Hair follicular keratinocyte (primary cell): ENCODE measurements around a stretch of chr17.

DNA sequence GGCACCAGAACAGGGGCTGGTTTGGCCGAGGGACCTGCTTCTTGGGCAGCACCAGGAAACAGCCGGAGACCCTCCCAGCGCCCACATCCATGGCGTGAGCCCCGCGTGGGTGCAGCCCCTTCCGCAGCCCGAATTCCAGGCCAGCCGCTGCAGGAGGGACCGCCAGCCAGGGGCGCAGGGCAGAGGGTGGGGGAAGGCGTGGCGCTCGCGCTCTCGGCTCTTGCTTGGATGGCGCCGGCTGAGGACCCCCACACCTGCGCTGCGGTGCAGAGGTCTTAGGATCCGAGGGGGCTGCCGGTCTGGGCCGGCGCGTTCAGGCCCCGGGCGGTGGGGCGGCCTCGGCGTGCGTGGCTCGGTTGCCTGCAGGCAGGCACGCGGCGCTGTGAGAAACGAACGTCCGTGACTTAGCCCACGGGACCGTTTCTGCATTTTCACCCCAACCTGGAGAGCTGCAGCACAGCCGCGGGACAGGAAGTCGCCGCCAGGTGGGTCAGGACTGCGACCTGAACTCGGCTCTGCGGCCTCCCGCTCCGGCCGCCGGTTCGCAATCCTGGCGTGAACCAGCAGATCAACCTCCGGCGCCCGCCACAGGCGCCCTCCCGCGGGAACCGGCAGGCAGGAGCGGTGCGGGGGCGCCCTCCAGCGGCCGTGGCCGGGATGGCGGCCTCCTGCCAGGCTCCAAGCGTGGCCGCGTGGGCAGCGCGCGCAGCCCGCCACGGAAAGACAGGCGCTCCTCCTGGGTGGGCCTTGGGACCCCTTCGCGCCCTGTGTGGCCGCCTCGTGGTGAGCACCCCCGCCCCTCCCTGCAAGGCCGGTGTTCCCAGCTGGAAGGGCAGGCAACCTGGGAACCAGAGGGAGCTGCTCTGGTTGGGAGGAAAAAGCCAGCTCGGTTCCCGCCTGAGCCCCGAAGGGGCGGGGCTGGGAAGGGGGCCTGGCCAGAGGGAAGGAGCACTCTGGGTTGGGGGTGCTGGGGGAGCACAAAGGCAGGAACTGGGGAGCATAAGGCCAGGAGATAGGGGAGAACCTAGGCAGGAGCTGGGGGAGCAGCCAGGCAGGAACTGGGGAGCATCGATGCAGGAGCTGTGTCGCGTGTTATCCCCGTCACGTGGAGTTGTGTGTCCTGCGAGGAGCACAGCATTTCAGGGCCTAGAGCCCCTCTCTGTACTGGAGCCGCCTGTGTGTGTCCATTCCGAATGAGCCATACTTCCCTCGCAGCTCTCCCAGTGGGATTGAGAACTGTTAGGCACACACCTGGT is 28.3 kb downstream of the ACTG1 start:
- RAMPAGE, long total RNA: no peak

- RAMPAGE, long total RNA: no peak
These were observed 8.0 kb downstream of the FSCN2 start for GRCh38 chr17:81535728-81537063.

GRCh38 chr17:81545422-81546176 is 6.6 kb downstream of the FAAP100 start:
- RAMPAGE, long total RNA: no peak

GRCh38 chr17:81576593-81577114 is 24.5 kb upstream of the FAAP100 start:
- RAMPAGE, long total RNA: no peak

- RAMPAGE, long total RNA: no peak
These were observed 946 bp downstream of the HGS start for GRCh38 chr17:81684286-81685628.

DNA sequence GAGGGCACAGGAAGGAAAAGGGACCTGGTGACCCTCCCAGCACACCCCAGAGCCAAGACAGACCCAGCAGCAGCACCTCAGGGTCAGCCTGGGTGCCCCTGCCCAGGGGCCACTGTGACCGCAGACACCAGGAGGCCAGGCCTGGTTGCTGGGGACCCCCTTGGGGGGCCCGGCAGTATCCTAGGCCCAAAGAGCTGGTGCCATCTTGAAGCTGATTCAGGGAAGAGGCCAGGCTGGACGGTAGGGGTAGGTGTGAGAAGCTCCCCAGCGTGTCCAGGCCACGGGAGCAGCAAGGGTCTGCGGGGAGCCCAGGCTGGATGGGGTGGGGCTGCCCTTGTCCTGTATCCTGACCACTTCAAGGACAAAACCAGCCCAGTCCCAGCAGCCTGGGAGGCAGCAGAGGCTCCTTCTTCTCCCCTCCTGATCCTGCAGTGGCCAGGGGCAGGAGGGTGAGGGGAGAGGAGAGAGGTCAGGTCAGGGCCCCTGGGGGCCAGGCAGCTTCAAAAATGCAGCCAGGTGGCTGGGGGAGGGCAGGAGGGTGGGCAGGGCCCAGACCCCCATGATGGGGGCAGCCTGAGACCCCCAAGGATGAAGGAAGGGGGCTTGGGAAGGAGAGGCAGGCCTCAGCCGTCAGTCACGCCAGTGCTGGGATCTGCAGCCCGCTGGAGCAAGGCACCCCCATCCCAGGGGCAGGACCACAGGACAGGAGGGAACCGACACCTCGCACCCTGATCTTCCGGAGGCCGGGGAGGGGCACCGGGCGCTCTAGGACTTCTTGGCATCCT is 10.4 kb downstream of the MCRIP1 start:
- RAMPAGE, long total RNA: no peak

DNA sequence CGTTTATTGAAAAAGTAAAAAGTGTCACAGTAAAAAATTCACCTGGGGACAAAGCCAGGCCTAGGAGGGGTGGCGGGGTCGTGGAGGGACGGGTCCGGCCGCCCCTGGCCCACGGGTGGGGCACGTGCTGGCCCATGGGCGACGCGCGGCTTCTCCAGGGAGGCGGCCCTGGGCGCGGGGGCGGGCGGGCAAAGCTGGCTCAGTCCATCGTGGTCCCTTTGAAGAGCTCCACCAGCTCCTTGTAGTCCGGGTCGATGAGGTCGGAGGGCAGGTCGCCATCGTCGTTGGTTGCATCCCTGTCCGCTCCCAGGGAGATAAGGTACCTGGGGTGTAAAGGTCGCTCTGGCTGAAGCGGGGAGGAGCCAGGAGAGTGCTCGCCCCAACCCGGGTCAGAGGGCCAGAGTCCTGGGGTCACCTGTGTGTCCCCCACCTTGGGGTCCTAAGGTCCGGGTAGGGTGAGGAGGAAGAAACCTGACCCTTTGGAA is 481 bp upstream of the MCRIP1 start:
- RAMPAGE, long total RNA: no peak

DNA sequence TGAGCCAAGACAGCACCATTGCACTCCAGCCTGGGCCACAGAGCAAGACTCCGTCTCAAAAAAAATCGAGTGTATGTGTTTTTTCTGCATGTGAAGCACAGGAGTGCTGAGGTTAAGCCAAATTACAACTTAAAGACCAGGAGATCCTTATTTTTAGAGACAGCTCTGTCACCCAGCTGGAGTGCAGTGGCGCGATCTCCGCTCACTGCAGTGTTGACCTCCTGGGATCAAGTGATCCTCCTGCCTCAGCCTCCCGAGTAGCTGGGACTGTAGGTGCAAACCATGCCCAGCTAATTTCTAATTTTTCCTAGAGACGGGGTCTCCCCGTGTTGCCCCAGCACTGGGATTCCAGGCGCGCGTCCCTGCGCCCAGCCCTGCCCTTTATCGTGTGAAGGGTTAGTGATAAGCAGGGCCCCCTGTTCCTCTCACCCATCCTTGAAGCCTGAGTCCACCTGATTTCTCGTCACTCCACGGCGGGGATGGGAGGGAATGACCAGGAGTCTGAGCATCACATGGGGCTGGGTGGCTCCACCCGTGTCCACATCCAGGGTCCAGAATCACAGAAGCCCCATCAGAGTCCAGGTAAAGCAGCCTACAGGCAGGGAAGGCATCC is 7.6 kb upstream of the PPP1R27 start:
- RAMPAGE, long total RNA: no peak

DNA sequence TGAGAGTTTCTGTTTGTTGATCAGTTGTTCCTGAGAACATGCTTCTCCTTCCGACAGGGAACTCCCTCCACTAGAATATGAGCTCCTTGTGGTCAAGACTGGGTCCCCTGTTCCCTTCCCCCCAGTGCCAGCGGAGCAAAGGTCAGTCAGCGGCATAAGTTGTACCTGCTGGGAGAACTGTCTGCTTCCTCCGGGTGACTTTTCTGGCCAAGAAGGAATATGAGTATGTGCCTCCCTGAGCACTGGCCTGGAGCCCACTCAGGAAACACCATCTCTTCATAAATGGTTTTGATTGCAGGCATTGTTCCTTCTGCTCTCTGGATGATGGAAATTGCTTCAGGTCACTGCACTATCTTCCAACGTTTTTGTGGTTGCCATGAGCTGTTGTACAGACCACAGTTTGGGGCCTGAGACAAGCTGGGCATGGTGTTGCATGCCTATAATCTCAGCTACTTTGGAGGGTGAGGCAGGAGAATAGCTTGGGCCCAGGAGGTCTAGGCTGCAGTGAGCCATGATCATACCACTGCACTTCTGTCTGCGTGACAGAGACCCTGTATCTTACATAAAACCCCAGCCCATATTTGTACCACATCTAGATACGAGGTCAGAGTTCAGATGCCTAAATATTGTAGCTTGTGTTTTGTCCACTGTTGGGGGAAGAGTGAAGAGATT is 2.9 kb upstream of the P4HB start:
- RAMPAGE, long total RNA: no peak

DNA sequence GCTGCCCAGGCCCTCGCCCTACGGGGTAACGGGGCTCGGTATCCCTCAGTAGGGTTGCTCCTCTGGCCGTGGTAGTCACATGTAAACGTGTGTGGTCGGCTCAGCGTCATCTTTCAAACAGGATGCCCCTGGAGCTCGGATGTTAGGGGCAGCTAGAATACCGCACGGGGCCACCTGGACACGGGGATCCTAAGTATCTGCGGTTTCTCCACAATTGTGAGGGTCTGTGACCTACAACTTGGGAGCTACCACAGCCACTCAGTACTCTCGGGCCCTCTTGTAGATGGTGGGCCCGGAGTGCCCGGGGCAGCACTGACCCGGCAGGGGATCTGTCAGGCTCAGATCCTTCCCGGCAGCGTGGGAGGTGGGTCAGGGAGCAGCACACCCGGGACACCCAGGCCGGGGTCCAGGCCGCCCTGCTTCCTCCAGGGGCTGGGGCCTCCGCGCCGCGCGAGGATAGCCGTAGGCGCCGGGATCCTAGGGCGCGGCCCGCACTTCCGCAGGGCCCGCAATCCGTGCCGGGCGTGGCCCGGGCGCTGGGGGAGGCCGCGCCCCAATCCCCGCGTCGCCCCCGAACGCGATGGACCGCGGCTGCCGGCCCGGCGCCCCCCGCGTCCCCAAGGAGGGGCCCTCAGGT is 700 bp downstream of the ARHGDIA start:
- RAMPAGE, long total RNA: no peak

DNA sequence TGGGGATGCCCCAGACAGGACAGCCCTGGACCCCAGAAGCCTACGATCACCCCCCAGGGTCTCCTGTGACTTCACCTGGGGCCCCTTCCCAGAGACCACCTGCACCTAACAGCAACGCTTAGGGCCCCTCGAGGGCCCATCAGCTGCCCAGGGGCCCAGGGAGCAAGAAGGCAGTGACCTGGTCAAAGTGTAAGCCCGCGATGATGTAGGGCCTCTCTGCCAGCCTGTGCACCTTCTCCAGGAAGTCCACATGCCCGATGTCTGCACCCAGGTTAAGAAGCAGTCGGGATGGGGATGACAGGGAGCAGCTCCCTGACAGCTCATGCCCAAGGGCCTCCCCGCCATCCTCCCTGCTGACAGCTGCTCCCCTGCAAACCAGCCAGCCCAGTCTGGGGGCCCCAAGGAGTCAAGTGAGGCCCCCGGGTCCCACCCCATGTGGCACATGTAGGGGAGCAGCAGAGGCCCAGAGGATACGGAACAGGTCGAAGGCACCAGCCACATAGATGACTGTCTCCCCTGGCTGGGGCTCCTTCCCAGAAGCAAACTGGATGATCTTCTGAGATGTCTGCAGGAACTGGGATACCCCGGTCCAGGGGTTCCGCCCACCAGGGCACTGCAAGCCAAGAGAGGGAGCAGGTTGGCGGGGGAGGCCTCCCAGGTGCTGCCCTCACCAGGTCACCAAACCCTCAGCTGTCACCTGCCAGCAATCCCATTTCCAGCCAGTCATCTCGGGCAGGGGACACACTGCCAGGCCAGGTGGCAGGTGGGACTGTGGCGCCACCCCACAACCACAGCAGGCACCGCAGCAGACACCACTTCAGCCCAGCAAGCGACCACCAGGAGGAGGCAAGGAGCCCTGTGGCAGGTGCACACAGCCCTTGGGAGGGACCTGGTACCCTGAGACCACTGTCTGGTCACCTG is 4.5 kb downstream of the NPB start:
- RAMPAGE, long total RNA: no peak

DNA sequence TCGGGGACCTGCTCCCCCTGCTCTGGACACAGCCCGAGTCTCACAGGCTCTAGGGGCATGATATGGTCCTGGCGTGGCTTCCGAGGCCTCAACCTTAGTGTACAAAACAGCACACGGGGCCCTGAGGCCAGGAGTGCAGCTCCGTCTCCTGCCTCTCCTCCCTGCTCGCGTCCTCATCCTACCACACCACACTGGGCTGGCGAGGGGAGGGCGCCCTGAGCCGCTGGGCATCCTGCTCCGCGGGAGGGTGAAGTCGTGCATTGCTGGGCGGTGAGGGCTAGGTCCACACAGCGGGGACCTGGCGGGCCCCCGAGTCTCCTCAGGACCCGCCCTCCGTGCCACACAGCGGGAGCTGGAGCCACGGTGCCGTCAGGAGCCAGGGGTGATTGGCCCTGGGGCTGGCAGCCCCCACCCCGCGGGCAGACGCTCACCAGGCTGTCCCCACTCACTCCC is 1.2 kb upstream of the MAFG start:
- RAMPAGE, long total RNA: no peak

- RAMPAGE, long total RNA: no peak
These were observed 959 bp downstream of the NOTUM start for GRCh38 chr17:81959689-81960766.

DNA sequence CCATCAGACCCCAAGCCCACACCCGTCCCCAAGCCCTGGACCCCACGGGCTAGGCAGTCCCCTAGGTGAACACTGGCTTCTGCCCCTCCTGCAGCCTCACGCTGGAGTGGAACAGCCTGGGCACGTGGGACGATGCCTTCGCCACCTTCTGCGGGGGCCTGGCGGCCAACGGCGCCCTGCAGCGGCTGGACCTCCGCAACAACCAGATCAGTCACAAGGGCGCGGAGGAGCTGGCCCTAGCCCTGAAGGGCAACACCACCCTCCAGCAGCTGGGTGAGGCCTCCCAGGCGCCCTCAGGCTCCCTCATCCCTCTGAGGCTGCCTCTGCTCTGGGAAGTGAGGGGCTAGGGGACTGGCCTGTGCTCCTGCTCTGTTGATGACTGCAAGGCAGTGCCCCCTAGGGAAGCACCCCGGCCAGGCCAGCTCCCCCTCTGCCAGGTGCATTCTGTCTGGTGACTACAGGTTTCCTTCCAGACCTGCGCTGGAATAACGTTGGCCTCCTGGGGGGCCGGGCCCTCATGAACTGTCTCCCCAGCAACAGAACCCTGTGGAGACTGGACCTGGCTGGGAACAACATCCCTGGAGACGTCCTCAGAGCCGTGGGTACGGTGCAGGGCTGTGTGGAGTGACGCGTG is 1.9 kb downstream of the LRRC45 start:
- RAMPAGE, long total RNA: no peak

- RAMPAGE, long total RNA: no peak
These were observed 1.2 kb downstream of the DUS1L start for GRCh38 chr17:82063974-82065247.

GRCh38 chr17:82075996-82077108 is 10.7 kb upstream of the DUS1L start:
- RAMPAGE, long total RNA: no peak

DNA sequence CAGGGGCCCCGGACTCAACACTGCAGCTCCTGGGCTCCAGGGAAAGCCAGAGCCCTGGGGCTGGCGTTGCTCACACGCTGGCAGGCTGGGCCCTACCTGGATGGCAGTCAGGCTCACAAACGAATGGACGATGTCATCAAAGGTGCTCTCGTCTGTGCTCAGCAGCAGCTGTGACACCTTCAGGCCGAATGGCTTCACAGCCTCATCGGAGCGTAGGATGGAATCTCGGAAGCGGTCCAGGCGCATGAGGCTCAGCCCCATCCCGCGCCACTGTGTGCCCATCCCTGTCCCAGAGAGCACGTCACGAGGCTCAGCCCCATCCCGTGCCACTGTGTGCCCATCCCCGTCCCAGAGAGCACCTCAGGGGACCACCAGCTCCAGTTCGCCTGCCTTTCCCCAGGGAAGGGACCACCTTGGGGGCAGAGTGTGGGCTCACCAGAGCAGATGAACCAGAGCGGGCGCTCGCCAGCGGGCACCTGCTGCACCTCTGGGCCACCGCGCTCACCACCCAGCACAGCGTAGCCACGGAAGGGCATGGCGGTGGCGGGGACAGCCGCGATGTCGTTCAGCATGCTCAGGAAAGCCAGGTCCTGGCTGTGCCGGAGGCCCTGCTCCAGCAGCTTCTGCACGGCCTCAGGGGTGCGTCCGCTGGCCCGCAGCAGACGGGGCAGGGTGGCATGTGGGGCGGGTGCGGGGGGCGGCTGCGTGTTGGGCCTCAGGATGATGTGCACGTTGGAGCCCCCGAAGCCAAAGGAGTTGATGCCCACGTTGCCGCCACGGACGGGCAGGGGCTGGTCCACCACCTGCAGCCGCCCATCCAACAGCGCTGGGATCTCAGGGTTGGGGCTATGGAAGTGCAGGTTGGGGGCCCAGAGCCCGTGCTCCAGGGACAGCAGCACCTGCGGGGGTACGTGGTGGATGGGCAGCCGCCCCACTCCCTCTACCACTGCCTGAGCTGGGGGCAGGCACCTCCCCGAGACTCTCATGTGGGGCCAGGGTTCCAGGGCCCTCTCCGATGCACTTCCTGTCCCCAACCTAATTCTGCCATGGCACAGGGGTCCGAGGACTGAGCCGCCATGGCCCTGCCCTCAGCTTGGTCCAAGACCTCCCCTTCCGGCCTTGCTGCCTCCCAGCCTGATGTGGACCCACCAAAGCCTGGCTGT is 6.9 kb downstream of the FASN start:
- RAMPAGE, long total RNA: no peak

DNA sequence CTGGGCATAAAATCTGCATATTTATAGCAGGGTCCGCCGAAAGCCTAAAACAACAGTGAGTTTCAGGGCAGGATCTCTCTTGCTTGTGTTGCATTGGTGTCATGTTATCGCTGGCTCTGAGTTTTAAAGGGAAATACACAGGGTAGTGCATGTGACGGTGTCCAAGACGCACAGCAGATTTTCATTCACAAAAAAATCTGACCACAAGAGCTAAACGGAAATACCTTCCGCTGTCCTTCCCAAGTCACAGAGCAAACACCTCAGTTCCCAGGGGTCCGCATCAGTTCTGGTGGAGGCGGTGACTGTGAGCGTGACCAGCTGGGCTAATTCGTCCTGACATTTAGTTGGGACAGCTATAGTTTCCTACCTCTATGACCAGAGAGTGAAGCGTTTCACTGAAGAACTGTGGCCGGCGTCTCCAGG is 10.4 kb upstream of the FASN start:
- RAMPAGE, long total RNA: no peak

- RAMPAGE, long total RNA: no peak
These were observed 28.8 kb upstream of the FASN start for GRCh38 chr17:82126510-82127535.

DNA sequence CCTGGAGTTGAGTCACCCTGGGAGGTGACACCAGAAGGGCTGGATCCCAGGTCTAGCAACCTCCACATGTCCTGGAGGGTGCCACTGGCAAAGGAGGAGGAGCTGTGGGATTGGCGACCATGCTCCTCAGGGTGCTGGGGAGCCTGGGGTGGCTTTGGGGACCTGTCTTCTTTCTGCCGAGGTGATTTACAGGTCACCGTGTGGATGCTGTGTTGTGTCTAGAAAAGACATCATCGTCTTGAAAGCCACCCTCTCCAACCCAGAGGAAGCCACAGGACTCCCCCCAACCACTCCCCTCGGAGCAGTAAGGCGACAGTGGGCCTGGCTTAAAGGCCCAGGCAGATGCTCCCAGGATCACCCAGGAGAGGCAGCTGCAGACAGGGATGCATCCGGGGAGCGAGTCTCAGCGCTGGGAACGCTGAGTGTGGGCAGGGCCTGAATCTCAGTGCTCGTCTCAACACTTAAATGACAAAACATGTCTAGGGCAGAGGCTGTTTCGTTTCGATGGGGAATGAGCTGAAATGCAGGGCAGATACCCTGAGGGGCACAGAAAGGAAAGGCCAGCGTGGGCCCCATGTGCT is 29.7 kb upstream of the FASN start:
- RAMPAGE, long total RNA: no peak